ENCODE measurements around a stretch of chr3.

GRCh38 chr3:63912234-63912332 lies 48.4 kb downstream of the ATXN7 start:
- RRBS, result 0% methylated on average over 3 of the region's 11 CpGs

- RRBS, result no CpG with 5 or more reads among the region's 5 CpGs
Observed at GRCh38 chr3:63926129-63926648, 62.5 kb downstream of the ATXN7 start.

- RRBS, result no CpG with 5 or more reads among the region's 2 CpGs
Observed at GRCh38 chr3:63945562-63946198, 77.6 kb downstream of the PSMD6 start.

DNA sequence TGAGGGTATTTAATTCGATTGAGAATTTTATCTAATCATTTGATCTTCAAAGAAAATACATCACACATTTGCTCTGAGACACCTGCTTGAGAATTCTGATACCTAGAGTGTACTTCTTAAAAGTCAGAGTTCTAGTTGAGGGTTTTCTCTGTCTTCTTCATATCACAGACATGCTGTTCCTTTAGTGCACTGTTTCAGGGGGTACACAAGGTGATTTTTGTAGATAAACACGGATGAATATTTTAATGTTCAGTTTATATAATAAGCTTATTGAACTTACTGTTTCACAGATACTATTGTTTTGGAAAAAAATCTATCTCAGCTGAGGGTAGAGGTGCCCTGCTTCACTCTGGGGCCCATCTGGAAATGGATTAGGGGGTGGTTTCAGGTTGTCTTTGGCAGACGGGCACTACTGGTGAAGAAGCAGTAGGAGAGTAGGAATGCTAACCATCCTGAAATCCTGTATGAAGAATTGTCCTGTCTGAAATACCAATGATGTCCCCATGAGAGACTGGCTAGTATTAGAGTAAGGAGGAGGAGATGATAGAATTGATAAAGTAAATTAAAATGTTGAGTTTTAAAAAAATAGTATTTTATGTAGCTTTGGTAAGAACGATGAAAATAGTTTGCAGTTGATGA lies 45.9 kb downstream of the PSMD6 start:
- RRBS, result no CpG with 5 or more reads among the region's 4 CpGs

GRCh38 chr3:64010621-64011050 lies 12.7 kb downstream of the PSMD6 start:
- RRBS, result no CpG with 5 or more reads among the region's 2 CpGs

- RRBS, result no CpG with 5 or more reads among the region's 5 CpGs
Observed at GRCh38 chr3:64097699-64098222, 74.5 kb upstream of the PSMD6 start.

GRCh38 chr3:64098952-64099636 lies 75.8 kb upstream of the PSMD6 start:
- RRBS, result 96% methylated on average over 12 of the region's 35 CpGs

- RRBS, result 2% methylated on average over 68 of the region's 106 CpGs
Observed at GRCh38 chr3:64444581-64445976, 219.8 kb upstream of the PRICKLE2 start.

DNA sequence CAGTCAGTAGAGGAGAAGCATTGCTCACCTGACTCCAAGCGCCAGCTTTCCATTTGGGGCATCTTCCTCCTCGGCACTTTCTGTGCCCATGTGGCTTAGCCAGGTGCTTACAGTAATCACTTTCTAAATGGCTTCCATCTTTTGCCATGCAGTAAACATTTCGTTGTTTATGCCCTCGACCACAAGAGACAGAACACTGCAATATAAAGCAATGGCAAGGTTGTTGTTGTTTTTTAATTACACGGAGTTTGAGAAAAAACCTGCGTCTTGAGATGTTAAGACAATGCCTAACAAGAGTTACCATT lies 119.5 kb downstream of the ADAMTS9 start:
- RRBS, result no CpG with 5 or more reads among the region's 6 CpGs

- RRBS, result no CpG with 5 or more reads among the region's 4 CpGs
Observed at GRCh38 chr3:64925780-64926534, 238.2 kb upstream of the ADAMTS9 start.

DNA sequence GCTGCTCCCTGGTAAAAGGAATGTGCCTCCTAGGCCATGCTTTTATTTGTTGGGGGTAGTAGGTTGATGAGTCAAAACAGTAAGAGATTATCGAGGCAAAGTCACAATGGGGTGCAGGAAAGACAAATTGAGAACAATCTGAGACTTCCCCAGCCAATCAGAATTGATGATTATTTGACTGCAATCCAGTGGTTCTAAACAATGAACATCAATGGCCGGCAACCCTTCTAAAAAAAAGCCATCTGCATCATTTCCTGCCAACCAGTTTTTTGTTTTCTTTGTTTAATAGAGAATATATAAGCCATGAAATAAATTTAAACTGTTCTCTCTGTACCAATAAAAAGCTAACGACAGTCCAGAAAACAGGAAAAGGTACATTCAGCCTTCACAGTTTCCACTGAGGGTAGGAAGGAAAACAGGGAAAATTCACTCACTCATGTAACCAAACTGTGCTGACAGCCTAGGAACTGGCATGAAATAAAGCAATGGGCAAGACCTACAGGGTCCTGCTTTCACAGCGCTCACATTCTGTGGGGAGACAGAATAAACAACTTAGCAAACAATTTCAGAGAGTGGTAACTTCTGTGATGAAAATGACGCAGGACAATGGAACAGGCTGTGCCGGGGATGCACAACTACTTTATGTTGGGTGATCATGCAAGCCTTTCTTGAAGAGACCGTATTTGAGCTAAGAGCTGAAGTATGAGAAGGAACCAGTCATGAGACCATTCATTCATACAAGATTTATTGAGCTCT lies 630.1 kb downstream of the MAGI1 start:
- RRBS, result no CpG with 5 or more reads among the region's 7 CpGs

DNA sequence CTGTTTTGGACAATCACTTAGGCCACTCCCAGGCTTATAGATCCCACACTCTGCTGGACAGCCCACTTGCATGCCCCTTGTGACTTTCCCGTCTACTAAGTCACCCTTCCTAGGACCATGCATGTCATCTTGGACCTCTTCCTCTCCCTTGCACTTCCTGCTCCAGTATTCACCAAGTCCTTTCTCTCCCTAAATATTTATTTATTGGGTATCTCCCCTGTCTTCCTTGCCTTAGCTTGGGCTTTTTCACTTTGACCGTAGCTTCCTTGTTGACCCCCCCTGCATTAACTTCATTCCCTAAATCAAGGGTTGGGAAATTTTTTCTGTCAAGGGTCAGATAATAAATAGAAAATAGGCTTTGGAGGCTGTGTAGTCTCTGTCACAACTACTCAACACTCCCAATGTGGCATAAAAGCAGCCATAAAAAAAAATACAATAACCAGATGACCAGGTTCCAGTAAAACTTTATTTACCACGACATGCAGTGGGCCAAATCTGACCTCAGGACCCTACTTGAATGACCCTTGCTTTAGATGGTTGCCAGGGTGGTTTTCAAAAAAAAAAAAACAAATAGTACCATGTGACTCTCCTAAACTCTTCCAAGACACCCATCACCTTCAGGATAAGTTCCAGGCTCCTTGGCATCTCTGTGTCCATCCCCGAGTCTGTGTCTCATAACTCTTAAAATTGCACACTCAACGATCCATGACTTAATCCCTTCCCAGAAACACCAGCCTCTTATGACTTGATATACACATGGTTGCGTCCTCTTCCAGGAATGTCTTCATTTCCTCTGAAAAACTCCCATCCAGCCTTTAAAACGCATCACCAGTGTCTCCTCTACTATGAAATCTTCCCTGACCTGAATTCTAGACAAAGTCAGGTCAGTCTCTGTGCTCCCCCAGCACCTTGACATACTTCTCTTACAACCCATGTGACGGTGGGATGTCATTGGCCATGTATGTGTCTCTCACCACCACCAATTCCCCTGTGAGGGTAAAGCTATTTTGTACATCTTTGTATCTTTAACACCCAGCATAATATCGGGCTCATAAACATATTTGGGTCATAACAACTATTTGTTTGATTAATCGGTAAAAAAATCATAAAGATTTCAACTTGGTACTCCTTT lies 449.1 kb downstream of the MAGI1 start:
- RRBS, result no CpG with 5 or more reads among the region's 10 CpGs

DNA sequence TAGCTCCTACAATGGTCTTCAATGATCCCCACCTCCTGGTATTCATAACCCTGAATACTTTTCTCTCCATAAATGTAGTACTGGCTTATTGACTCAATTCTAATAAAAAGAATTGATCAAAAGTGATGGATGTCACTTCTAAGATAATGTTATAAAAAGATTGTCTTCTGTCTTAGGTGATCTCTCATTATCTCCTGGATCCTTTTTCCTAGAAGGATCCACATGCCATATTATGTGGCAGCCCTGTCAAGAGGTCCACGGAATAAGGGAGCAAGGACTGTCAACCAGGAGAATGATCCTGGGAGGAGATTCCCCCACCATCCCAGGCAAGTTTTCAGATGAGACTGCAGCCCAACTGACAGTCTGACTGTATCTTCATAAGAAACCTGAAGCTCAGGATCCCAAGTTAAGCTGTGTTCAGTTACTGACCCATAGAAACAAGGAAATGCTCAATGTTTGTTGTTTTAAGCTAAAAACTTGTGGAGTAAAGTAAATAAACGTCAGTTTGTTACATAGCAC lies 195.6 kb downstream of the MAGI1 start:
- RRBS, result no CpG with 5 or more reads among the region's 2 CpGs

- RRBS, result no CpG with 5 or more reads among the region's 3 CpGs
Observed at GRCh38 chr3:66055360-66055794, 16.7 kb upstream of the MAGI1 start.

DNA sequence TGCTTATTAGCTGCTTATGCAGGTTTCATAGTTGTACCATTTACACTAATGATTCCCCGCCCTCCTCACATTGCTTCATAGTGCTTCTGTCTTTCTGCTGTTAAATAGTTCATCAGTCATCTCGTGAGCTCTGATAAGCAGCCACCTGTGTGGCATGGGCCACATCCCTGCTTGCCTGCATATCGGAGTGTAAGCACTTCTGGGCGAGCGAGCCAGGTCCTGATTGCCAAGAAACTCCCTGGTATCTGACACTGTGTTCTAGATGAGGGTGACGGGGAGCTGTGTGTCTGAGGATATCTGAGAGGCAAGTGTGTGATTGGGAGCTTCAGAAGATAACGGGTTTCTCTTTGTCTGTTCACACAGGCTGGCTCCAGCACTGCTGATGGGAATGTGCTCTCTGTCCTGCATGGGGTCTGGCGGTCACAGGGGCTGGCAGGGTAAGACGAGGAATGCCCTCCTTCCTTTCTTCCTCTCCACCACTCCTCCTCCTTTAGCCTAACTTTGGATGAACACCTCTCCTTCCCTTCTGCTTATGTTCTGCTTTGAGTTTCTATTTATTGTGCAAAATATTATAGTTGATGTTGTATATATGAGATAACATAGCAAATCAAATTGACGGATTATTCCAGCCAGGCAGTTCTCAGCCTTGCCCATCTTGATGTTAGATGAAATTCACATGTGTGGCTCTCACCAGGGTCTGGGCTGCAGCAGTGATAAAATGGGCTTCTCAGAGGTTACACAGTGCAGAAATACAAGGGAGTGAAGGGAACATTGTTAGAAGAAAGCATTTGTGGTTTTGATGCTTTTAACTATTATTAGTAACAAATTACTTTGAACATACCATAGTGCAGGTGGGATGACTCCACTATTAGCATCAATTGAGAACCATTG lies 130.4 kb downstream of the LRIG1 start:
- RRBS, result no CpG with 5 or more reads among the region's 10 CpGs

DNA sequence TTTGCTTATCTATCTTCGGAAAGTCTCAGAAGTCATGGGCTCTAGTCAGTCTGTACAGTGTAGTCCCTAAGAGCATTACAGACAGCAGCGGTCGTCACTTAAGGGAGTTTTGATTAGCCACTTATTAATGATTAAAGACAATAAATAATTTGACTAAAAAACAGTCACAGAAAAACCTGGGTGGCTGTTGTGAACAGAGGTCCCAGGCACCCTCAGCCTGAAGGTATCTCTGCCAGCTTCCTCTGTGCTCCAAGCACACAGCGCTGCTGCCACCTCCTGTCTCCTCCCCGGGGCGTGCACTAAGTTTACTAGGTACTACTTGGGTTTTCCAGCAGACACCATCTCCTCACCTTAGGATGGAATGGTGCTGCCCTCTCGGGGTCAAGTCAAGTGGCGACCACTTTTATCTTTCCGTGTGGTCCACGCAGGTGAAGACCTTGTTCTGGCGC lies 128.2 kb downstream of the LRIG1 start:
- RRBS, result no CpG with 5 or more reads among the region's 11 CpGs

- RRBS, result no CpG with 5 or more reads among the region's 8 CpGs
Observed at GRCh38 chr3:66377696-66378370, 123.0 kb downstream of the LRIG1 start.

GRCh38 chr3:66456638-66456947 lies 44.2 kb downstream of the LRIG1 start:
- RRBS, result no CpG with 5 or more reads among the region's 6 CpGs

GRCh38 chr3:66495100-66496221 lies 5.4 kb downstream of the LRIG1 start:
- RRBS, result no CpG with 5 or more reads among the region's 11 CpGs

DNA sequence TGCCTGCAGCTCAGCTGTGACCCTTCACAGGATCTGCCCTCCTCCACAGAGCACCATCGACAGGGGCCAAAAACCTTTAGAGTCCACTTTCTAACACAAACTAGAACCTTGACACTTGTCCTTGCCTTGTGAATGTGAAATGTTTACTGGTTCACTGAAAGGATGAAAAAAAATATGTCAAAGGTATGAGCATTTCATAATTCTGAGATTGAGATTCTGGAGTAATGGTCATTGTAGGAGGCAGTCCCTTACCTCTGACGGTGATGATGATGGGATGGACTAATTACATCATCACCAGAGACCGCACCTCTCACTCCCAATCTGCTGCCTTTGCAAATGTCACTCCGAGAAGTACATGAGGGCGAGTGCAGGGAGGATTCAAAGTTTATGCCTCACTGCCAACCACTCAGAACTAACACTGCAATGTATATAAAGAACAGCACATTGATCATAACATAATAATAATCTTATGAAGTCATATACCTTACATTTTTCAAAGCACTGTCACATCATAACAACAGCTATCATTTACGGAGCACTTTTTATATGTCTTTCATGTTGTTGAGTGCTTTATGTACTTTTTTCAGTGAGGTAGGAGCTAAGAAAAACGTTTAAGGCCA lies 4.6 kb upstream of the LRIG1 start:
- RRBS, result no CpG with 5 or more reads among the region's 7 CpGs